Karpas-422 (cell line): Measurements from ENCODE around the gene PPP1R1B.

GRCh38 chr17:39544481-39544868 lies 63.2 kb downstream of the NEUROD2 start:
- PRO-cap, result no peak
- RAMPAGE, long total RNA, result no peak

DNA sequence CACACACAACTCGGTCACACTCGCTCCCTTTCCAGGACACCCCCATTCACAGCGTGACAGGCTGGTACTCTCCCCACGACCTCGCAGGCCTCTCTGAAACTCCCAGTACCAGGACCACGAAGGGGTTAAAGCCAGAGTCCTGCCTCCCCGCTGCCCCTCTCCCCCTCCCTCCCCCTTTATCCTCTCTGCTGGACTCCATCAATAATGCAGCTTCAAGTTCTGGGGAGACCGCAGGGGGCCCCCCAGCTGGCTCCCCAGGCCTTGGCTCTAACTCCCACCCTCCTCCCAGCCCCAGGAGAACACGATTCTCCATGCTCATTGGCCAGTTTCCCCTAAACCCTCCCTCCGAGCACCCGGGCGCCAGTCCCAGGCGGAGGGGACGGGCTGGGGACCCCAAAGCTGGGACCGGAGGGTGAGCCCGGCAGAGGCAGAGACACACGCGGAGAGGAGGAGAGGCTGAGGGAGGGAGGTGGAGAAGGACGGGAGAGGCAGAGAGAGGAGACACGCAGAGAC lies at the start of gene PPP1R1B:
Gene PPP1R1B, plus strand, starts transcription at position 424 of the 513 bp plus-strand sequence.
- PRO-cap, result no peak
- RAMPAGE, long total RNA, result no peak

GRCh38 chr17:39627935-39628973 lies 1.5 kb downstream of the PPP1R1B start:
- PRO-cap, result no peak
- RAMPAGE, long total RNA, result no peak

DNA sequence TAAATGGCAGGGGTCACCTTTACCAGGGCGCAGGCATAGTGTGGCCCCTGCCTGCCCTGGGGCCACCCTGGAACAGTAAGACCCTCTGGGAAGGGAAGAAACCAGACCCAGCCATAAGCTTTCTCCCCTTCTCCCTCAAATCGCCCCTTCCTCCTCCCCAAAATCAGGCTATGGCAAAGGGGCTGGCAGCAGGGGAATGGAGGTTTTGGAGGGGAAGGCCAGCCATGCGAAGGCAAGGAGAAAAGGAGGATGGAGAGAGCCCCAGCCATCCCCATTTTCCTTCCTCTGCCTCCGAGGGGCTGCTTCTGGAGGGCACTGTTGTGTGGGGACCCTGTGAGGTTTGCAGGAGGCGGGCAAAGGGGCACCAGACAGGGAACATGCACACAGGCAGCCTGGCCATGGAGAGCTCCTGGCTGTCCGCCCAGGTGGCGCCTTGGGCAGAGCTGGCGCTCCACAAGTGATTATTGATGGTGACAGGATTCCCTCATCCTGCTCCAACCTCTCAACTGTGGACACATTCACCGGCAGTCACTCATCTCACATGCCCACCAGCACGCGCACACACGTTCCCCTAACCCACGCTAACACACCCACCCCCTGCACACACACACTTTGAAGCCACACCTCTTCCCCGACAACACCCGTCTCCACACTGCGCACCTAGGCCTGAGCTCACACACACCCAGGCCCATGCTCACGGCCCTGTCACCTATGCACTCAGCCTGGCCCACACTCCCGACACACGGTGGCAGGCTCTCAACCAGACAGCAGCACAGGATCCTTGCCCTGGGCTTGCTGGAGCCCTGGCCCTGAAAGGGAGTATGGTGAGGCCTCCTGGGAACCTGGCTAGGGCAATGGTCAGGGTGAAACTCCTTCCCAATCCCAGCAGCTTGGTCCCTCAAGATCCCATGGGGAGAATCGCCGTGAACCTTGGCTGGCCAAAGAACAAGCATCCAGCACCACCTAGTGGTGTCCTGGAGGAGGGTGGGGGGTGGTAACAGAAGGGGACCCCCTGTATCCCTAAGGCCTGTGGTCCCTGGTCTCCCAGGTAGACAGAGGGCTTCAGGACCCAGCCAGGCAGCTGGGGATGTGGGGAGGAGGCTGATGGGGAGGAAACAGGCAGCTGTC lies 3.5 kb downstream of the PNMT start:
- PRO-cap, result no peak
- RAMPAGE, long total RNA, result no peak

- PRO-cap, result no peak
- RAMPAGE, long total RNA, result no peak
Measured at GRCh38 chr17:39703545-39703995, 3.7 kb downstream of the ERBB2 start.

DNA sequence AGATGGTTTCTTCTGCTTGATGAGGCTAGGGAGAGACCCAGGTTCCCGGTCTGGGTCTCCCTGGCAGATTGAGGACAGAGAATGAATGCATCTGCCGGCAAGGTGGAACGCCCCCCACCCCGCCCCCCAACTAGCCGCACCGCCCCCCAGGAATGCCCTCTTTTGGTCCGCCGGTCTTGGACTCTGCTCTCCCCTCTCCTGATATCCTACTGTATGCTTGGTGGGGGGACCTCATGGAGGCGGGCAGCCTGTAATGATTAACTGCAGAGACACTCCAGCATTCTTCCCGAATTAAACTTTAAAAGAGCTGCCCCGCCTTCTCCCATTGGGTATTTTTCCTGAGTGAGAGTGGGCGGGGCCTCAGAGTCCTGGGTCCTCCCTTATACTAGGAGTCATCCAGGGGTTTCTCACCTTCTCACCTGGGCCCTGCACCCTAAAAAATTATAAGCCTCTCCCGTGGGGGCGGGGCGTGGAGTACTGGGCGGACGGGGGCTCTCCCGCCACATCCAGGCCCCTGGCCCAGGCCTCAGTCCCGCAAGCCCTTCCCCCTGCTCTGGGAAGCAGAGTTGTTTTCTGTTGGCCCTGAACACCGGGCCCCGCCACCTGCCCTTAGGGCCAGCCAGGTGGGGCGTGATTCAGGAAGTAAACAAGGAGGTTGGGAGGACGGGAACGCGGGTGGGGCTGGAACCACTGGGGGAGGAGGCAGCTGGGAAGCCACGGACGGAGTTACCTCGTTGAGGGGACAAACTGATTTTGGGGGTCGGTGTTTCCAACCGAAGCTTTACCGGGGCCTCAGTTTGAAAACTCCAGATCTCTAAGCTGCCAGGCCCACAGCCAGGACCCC lies 1.5 kb downstream of the GRB7 start:
- PRO-cap, result no peak
- RAMPAGE, long total RNA, result no peak

DNA sequence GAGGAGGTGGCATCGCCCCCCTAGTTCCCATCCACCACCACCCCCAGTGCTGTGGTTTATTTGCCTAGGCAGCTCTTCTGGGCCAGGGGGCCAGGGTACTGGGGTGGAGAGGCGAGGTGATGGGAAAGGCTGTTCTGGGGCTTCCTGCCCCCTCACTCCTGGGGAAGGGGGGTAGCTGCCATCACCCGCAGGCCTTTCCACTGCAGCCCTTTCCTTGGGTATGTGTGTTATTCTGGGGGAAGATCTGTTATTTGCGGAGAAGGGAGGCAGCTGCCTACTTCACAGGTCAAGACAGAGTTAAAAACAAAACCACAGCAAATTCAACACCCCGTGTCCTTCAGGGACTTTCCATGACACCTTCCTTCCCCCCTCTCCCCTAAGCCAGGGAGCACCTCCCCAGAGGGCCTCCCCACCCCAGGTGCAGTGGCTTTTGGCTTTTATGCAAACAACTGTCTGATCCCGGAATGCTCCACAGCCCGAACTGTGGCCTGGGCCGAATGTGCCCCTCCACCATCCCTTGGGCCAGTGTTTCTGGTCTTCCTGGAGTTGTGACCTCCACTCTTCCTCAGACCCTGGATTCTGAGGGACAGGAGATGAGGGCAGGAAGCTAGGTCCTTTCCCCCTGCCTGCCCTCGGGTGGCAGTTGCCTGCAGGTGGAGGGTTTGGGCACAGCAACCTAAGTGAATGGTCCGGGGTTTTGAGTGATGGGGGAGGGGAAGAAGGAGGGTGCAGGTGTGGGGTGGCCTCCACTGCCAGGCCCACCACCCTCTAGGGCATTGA lies 18.3 kb downstream of the GRB7 start:
- PRO-cap, result bidirectional peak, plus-strand start at position 85 of the sequence, minus-strand start at position 51 of the sequence; bidirectional peak, plus-strand start at position 444 of the sequence, minus-strand start at position 222 of the sequence
- RAMPAGE, long total RNA, result no peak

GRCh38 chr17:39812357-39813013 lies 51.6 kb downstream of the IKZF3 start:
- PRO-cap, result no peak
- RAMPAGE, long total RNA, result no peak

- PRO-cap, result no peak
- RAMPAGE, long total RNA, result no peak
Measured at GRCh38 chr17:39861252-39861549, 2.9 kb downstream of the IKZF3 start.

DNA sequence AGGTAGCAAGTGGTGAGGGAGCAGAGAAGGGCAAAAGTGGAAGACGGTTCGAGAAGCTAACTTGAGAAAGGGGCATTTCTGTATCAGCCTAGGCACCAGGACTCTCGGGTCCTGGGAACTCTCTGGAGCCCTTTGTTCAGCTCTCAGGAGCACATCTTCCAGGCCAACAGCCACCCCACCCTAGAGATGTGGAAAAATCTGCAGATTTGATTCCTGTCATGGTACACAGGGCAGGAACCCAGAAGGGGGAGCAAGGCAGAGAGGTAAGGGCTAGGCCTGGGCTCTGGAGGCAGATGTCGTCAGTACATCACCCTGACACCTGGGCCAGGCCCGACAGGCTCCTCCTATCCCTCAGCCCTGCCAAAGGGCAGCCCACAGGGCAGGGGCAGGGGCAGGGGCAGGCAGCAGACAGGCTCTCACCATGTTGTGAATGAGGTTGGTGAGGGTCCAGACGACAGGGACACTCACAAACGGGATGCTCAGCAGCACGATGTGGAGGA lies 3.7 kb downstream of the ORMDL3 start:
- PRO-cap, result no peak
- RAMPAGE, long total RNA, result no peak

GRCh38 chr17:39924776-39925936 lies 2.2 kb downstream of the ORMDL3 start:
- PRO-cap, result no peak
- RAMPAGE, long total RNA, result no peak

DNA sequence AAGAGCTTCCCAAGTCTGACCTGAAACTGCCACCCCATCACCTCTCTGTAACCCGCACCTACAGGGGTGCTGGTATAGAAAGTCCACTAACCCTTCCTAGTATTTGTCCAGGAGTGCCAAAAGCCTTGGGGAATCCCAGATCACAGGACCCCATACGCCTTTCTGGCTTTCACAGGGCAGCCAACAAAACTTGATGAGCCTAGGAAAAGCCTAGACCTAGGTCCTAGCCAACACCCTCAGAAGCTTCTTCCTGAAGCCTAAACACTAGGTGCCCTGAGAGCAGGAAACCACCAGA lies 1.4 kb downstream of the ORMDL3 start:
- PRO-cap, result no peak
- RAMPAGE, long total RNA, result no peak

DNA sequence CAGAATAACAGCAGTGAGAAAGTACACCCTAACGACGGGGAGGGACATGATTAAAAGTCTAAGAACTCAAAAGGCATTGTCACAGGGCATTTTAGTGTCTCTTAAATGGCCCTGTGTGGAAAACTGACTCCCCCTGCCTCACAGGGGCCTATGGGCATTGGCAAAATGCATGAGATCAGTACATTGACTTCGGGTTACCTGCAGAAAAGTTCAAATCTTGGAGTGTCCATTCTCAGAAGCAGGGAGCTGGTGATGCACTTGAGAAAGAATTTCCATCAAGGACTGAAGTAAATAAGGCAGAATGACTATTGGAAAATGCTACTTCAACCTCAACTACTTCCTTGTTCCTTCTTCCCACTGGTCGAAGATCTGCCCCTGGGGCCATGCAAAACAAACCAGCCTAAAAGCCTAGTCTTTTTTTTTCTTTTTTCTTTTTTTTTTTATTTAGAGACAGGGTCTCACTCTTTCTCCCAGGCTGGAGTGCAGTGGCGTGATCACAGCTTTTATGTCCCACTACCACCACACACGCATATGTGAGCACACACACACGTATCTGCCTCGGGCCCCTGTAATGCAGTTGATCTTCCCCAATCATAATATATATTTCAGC lies 13.8 kb upstream of the GSDMA start:
- PRO-cap, result no peak
- RAMPAGE, long total RNA, result no peak

GRCh38 chr17:39979328-39979862 lies 1.2 kb upstream of the PSMD3 start:
- PRO-cap, result no peak
- RAMPAGE, long total RNA, result no peak

GRCh38 chr17:39979863-39980172 lies 789 bp upstream of the PSMD3 start:
- PRO-cap, result no peak
- RAMPAGE, long total RNA, result no peak

DNA sequence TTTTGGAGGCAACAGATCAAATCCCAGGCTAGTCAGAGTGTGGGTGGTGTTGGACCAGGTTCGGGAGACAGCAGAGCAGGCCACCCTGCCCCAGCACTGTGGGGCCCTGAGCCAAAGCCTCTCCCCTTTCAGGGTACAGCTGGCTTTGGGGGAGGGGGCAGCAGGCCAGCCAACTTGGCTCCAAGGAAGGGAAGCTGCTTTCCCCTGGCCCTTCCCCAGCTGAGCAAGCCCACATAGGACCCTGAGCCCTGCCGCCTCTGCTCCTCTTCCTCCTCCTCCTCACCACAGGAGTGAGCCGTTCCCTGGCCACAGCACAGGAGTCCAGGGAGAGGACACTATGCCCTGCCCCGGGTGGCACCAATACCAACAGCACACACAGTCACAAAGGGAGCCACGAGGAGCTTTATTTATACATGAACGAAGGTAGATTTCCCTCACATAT lies 3.5 kb downstream of the CSF3 start:
- PRO-cap, result no peak
- RAMPAGE, long total RNA, result no peak

DNA sequence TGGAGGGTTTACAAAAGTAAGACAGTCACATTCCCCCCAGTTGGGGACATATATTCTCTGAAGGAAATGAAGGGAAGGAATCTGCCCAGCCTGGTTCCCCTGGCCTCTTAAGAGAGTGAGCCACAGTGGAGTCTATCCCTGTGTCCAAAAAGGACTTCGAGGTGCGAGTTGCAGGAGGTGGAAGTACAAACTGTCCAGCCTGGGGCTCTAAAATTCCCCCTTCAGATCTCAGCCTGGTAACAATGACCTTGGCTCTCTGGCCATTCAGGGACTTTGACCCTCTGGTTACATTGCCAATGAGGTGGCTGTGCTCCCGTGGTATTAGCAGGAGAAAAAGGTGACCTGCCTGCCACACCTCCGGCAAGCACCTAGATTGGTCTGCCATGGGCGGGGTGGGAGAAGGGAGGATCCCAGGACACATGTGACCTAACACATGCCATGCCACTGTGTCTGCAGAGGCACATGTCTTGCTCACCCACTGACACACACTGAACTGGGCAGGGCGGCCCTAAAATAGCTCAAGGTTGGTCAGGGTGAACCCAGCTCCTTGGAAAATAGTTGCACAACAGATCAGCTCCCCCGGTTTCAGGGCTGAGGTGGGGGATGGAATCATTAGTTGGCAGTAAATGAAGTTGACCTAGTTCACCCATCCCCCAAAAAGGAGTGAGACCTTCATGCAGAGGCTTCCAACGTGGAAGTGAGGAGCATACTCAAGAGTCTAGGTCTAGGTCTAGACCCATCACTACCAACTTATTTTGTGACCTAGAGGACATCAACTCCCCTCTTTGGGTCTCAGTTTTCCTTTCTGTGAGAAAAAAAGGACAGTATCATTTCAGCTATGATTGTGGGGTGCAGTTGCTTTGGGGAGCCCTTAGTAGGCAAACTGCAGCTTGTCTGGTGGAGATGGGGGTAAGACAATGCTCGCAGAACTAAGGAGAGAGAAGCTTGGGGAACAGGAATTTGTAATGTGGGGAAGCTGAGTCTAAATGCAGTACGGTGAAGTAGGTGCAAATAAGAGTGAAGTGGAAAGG lies 2.2 kb downstream of the NR1D1 start:
- PRO-cap, result no peak
- RAMPAGE, long total RNA, result no peak

DNA sequence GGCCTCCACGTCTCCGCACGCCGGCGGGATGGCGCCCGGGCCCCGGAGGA lies 474 bp downstream of the MSL1 start:
- PRO-cap, result no peak
- RAMPAGE, long total RNA, result no peak

GRCh38 chr17:40176014-40176802 lies 1.1 kb upstream of the RAPGEFL1 start:
- PRO-cap, result no peak
- RAMPAGE, long total RNA, result no peak

DNA sequence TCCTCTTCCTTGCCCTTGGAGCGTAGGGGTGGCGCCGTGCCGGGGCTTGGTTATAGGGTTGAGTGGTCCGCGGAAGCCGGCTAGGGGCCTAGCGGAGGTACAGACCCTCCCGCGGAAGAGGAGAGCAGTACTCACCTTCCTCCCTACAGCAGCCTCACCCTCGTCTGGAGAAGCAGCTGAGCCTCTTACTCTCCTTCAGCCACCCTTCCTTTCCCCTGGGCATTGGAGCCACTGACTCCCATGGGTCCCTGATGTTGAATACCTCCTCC lies 1.1 kb downstream of the RAPGEFL1 start:
- PRO-cap, result no peak
- RAMPAGE, long total RNA, result no peak